ENCODE measurements around the genes ART5, OR51A2, OR52J3 and OR52A1.

GRCh38 chr11:2968082-2968281 lies 24.1 kb downstream of the NAP1L4 start:
- RRBS: no CpG with 5 or more reads among the region's 3 CpGs

DNA sequence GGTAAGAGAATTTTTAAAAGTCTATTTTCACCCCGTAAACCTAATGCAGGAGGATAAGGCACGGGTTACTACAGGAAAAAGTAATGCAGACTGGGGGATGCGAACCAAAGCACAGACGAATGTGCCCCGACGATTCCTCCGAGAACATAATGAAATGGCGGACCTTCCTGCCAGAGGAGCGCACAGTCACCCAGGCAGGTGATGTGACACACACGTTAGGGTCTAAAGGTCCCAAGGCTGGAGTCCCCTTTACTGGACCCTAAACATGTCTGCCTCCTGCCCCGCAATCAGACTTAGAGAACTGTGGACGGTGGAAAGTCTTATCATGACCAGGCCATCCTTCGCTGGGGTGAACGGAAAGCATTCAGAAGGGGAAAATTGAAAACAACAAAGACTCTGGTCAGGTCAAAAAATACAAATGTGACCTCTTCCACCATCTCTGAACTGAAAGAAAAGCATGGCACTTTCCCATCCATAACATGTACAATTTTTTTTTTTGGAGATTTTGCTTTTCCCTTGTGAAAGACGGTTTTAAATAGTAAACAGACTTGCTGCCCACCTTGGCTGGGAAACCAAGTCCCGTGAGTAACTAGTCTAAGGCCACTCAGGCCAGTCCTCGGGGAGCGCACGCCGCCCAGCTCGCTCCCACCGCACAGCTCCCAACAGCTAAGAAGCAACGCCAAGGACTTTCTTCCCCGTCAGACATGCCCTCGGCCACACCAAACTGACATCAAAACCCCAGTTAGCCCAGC lies 1.0 kb downstream of the NAP1L4 start:
- RRBS: no CpG with 5 or more reads among the region's 25 CpGs

DNA sequence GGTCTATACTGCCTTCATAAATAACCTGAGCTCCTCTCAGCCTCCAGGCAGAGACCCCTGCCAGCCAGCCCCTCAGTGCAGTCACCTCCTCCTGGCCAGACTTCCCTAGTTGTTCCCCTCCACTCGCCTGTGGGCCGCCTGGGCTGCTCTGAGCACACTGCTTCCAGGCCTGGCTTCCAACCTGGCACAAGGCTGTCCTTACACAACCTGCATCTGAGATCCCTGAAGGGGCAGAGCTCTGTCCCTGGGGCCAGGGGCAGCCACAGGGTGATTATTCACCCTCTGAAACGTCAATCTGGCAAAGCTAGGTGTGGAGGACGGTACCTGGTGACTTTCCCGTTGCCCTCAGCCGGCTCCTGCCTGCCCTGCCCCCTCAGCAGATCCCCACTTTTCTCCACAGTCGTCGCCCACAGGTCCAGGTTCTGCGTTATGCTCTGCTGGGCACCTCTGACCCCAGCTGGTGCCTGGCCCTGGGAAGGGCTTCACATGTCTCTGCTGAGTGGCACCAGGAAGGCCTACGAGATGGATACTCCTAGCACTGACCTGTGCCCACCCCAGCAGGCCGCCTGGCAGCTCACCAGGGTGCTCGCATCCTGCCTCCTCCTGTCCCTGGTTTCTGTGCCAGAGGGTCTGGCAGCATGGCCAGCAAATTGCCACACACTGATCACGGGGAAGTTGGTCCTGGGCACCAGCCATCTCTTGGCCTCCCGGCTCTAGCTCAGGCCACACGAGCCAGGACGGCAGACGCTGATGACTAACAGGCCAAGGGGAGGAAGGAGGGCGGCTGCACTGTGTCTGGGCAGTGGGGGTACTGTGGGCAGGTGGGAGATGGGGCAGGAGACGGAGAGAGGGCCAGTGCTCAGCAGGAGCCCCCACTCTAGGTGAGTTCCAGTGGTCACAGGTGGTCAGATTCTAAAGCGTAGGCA lies 13.9 kb downstream of the CARS1 start:
- RRBS: no CpG with 5 or more reads among the region's 20 CpGs

DNA sequence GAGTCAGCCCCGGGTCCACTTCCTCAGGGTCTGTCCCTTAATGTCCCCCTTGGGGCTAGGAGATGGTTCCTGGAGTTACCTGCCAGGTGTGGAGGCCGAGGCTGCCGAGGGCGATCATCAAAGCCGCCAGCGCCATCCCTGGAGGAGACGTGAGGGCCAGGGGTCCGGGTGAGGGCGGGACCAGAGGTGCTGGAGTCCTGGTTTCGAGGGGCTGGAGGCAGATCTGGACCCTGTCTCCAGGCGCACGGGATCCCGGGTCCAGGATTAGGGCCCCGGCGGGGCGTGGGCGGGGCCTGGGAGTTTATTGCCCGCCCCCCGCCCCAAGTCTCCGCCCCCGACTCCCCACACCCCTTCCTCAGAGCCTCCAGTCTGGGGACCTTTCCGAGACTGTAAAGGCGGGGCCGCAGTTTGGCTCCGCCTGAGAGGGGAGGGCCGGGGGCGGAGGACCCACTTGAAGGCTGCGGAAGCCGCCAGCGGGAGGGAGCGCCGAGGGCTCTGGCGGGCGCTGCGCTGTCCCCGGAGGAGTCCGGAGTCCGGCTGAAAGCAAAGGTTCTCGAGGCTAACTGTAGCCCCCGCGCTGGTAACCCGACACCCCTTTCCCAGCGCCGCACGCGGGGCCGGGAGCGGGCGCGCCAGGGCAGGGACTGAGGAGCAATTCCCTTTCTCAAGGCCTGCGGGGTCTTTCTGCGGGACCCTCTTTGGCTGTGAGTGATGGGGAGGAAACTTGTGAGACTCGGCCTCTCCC lies at the start of gene ART5:
ART5 (minus strand) TSS at position 266 of the 745 bp plus-strand sequence.
- RRBS: 22% methylated on average over 22 of the region's 53 CpGs

- RRBS: no CpG with 5 or more reads among the region's 2 CpGs
Observed at GRCh38 chr11:3802028-3802342, 4.6 kb upstream of the NUP98 start.

GRCh38 chr11:3815960-3816318 lies 7.6 kb downstream of the PGAP2 start:
- RRBS: no CpG with 5 or more reads among the region's 4 CpGs

- RRBS: no CpG with 5 or more reads among the region's 5 CpGs
Observed at GRCh38 chr11:3838237-3839028, 2.3 kb downstream of the RHOG start.

DNA sequence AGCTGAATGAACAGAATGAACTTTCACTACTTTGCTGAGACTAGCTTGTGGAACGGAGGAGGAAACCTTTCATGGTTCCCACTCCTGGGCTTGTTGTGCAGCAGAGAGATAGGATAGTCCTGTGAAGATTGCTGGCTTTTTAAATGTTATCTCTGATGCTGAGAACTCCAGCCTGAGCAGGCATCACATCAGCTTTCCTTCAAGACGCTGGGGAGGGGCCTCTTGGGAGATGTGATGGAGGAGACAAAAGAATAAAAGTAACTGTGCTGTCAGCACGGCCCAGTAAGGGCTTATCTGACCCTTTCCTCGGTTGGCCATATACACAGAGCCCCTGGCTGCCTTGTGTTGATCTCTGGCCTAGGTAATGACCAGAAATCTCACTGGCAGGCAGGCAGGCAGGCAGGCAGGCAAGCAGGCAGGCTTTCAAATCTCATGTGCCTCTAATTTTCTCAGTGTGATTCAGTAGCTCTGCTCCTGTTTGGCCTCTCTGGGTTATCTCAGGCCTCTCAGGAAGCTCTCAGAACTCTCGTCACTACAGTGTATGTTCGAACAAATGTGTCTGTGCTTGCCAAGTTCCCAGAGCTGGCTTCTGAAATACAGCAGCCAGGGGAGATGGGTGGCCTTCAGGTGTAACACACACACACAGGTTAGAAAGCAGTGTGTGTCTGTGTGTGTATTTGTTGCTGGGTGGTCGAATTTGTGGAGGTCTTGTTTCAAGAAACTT lies 12.2 kb downstream of the STIM1 start:
- RRBS: no CpG with 5 or more reads among the region's 7 CpGs

DNA sequence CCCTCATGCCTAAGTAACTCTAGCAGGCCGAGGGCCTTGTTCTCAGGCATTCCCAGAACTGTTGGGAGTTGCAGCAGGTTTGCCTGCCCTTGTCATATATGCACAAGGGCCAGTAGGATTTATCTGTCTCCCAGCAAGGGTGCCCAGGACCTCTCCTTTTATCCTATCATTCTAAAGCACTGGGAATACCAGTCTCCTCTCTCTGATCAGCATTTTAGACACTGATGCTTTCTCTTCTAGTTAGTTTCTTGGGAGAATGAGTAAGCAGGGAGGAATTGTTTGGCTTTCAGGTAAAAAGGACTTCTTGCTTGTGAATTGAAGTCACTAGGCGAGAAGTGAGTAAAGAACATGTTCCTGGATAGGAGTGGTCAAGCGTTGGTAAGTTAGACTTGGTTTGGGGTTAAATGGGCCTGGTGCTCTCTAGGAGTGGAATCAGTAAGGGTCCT lies 22.2 kb downstream of the STIM1 start:
- RRBS: no CpG with 5 or more reads among the region's 3 CpGs

- RRBS: no CpG with 5 or more reads among the region's 5 CpGs
Observed at GRCh38 chr11:3880565-3881147, 25.2 kb downstream of the STIM1 start.

DNA sequence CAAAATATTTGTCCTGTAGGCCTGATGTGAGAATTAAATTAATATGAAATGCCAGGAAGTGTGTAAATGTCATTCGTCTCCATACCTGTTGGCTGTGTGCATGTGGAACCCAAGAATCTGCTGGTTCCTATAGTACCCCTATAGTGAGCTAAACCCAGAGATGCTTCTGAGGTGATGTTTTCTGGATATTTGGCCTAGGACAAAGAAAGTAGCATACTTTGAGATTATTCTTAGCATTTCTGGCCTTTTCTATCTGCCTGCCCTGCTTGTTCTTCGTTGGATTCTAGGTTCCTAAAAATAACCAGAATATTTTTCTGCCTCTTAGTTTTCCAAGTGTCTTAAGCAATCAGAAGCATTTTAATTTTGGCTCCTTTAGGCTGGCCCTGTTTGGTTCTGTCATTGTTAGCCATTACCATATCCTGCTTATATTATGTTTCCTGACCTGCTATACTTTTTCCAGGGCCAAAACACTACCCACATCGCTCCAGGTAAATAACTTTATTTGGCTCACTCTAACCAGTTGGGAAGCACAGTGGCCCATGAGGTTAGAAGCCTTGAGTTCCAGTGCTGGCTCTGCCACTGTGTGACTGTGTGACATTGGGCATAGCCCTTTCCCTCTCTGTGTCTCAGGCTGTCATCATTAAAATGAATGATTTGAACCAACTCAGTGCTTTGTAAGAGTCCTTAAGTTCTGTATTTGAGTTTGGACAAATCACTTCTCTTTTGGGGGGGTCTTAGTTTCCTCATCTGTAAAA lies 91.0 kb downstream of the STIM1 start:
- RRBS: no CpG with 5 or more reads among the region's 3 CpGs

DNA sequence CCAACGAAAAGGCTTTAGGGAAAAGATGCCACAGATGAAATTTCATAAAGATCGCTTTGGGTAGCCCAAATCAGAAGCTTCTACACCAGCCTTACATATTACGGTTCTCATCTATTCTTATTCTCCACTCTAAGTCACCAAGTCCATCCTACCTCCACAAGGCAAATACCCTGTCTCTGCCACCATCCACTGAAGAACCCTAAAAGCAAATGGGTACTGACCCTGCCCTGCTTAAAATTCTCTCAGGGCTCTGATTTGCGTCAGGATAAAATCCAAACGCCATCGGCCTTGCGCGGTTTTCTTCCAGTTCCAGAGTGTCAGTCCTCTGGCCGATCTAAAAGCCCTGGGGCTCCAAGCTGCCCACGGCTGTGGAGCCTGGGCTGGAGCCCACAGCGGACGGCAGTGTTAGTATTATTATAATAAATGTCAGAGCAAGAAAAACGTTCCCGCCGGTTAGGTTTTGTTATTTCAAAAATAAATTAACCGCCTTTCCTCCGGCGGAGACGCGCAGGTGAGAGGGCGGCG lies 518 bp upstream of the RRM1 start:
- RRBS: 17% methylated on average over 2 of the region's 22 CpGs

DNA sequence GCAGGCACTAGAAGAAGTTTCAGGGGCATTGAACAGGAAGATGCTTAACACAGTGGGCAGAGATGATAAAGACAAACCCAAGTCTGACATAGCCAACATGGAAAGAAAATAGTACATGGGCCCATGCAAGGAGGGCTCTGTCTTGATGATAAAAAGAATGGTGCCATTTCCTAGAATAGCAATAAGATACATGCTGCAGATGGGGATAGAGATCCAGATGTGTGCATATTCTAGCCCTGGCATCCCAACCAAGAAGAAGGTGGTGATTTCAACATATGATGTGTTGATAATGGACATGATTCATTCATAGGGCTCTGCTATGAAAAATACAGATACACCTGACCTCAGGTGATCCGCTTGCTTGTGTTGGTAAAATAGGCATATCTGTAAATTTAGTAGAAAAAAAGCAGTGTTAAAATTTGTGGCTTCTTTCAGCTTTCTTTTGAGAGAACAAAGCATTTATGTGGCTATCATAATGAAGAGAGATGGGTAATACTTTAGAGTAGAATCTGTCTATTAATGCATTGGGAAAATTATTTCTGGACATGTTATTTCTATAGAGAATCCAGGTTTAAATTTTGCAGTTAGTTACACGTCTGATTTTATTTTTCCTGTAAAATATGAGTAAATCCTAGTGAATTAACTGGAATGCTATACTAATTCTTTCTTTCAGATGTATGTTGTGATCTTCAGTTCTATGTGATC lies at the start of gene OR51A2:
OR51A2 (minus strand) TSS at position 297 of the 705 bp plus-strand sequence.
- RRBS: no CpG with 5 or more reads among the region's 2 CpGs

- RRBS: 2% methylated on average over 1 of the region's 3 CpGs
Observed at GRCh38 chr11:5046122-5046668, at the start of gene OR52J3. Gene OR52J3, plus strand, starts transcription at chr11:5046526.

DNA sequence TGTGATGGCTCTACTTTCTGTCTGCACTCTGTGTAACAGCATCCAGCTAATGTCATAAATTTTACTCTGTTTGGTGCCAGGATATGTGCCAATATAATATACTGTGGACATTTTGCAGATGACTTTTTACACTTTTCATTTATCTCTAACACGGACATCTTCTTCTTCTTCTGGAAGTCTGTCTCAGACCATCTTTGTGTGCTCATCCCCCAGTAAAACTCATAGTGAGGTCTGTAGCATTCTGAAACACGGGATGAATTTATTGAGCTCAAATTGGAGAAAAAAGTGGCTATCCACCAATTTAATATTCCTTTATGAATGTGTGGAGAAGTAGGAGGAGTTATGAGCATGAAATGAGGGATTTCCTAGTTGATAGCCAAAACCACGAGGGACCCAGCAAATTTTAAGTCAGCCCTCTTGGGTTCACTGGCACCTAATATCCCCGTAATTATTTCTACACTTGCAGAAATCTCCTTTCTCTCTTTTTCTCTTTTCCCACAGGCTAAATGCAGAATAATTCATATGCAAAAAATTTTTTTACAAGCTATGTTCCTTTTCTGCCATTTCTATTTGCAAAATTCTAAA lies at the start of gene OR52A1:
OR52A1 (minus strand) TSS at position 260 of the 585 bp plus-strand sequence.
- RRBS: no CpG with 5 or more reads among the region's 4 CpGs

DNA sequence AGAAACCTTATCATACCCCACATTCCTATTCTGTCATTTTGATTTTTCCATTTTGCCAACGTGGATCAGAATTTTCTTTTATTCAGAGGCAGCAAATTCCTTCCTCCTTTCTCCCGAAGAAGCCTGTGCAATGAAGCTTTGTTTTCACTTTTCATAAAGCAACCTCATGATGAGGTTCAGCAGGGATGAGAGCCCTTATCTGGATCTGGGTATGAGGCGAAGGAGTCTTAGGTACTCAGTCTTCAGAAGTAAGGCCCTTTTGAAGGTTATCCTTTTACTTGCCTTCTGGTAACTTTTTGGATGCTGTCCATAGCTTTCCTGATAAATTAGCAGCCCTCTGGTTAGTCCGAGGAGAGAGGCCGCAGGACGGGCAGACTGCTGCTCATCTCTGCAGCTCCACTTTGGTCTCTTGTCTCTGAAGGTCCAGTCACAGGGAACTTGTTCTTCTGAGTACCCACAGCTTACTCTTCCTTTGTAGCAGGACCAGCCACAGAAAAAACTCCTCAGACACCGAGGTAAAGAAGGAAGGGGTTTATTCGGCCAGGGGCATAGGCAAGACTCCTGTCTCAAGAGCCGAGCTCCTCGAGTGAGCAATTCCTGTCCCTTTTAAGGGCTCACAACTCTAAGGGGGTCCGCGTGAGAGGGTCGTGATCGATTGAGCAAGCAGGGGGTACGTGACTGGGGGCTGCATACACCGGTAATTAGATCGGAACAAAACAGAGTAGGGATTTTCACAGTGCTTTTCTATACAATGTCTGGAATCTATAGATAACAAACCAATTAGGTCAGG lies 1.3 kb downstream of the TRIM22 start:
- RRBS: no CpG with 5 or more reads among the region's 17 CpGs

- RRBS: no CpG with 5 or more reads among the region's 5 CpGs
Observed at GRCh38 chr11:5696207-5696810, 6.7 kb downstream of the TRIM22 start.

GRCh38 chr11:6225822-6226347 lies 8.6 kb downstream of the FHIP1B start:
- RRBS: no CpG with 5 or more reads among the region's 2 CpGs

All from Jurkat, Clone E6-1 (cell line).